ENCODE measurements around a stretch of chr19.

- RRBS: 80% methylated on average over 5 of the region's 14 CpGs
These were observed 1.6 kb upstream of the PRX start for GRCh38 chr19:40414687-40415249.

DNA sequence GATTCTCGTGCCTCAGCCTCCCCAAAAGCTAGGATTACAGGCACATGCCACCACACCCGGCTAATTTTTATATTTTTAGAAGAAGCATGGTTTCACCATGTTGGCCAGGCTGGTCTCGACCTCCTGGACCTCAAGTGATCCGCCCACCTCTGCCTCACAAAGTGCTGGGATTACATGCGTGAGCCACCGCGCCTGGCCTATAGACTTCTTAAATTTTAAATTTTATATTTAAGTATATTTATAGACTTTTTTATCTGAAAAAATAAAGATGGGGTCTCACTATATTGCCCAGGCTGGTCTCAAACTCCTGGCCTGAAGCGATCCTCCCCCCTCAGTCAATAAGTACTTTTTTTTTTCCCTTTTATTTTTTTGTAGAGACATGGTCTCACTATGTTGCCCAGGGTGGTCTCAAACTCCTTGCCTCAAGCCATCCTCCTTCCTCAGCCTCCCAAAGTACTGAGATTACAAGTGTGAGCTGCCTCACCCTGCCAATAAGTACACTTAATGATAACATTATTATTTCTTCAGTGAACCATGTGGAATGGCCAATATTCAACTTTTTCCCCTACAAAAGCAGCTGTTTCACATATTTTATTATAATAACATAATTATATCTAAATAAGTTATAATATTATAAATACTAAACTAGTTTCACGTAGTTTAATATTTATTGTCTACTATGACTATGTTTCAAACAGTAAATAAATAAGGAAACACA is 1.8 kb downstream of the SERTAD1 start:
- RRBS: no CpG with 5 or more reads among the region's 9 CpGs

- RRBS: no CpG with 5 or more reads among the region's 3 CpGs
These were observed 1.2 kb downstream of the SERTAD1 start for GRCh38 chr19:40424548-40424963.

GRCh38 chr19:40426216-40426494 is 363 bp upstream of the SERTAD1 start:
- RRBS: 5% methylated on average over 1 of the region's 9 CpGs

DNA sequence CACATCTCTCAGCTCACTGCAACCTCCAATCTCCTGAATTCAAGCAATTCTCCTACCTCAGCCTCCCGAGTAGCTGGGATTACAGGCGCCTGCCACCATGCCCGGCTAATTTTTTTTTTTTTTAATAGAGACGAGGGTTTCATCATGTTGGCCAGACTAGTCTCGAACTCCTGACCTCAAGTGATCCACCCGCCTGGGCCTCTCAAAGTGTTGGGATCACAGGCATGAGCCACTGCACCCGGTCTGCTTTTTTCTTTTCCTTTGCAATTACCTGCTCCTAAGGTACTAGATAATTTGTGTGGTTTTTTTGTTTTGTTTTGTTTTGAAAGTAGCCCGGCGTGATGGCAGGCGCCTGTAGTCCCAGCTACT is 7.0 kb upstream of the SERTAD1 start:
- RRBS: 31% methylated on average over 1 of the region's 10 CpGs

GRCh38 chr19:40442269-40442957 is 1.7 kb downstream of the SERTAD3 start:
- RRBS: no CpG with 5 or more reads among the region's 17 CpGs

GRCh38 chr19:40461416-40462425 is 3.8 kb downstream of the BLVRB start:
- RRBS: no CpG with 5 or more reads among the region's 17 CpGs

GRCh38 chr19:40465940-40466787 is 619 bp upstream of the BLVRB start:
- RRBS: 2% methylated on average over 7 of the region's 43 CpGs

- RRBS: no CpG with 5 or more reads among the region's 15 CpGs
These were observed 11.8 kb downstream of the SHKBP1 start for GRCh38 chr19:40588490-40588939.

DNA sequence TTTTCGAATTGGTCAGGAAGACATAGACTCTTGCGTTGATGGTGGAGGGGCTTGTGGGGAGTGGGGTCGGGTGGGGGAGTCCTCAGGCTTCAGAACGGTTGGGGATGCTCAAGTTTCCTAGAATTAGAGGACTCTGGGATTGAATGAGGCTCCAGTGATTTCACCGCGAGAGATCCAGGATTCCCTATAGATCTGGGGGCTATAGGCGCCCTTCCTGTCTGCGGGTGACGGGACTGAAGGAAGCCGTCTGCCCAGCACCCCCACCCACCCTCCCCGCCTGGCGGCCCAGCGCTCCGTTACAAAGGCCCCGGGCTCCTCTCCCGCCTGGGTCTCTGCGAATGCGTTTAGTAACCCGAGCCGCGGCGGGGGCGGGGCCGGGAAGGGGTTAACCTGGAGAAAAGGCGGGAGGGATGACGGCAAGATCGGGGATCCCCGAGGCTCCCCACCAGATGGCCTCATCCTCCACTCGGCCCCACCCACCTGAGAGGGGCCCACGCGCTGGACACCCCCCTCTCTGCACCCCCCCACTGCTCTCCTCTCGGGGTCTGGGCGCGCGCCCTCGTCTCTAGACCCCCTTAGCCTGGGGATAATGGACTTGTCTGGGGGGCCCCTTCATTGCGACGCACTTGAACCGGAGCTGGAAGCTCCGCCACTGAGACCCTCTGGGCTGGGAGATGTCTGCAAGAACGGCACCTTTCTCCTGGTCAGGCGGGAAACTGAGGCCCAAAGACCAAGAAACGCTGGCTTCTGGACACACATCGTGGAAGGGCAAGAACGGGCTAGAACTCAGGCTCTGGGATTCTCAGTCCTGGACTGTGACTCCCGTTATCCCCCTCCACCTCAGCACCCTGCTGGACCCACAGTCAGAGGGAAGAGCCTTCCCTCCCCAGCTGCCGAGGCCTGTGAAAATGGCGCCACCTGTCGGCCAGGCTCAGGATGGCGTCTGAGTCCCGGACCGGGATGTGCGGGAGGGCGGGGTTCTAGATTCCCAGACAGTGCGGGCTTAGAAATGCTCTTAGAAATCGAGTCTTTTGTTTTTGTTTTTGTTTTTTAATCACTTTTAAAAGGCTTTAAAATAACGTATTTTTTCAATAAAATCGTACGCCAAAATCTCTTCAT is 3.0 kb upstream of the LTBP4 start:
- RRBS: 2% methylated on average over 10 of the region's 59 CpGs

DNA sequence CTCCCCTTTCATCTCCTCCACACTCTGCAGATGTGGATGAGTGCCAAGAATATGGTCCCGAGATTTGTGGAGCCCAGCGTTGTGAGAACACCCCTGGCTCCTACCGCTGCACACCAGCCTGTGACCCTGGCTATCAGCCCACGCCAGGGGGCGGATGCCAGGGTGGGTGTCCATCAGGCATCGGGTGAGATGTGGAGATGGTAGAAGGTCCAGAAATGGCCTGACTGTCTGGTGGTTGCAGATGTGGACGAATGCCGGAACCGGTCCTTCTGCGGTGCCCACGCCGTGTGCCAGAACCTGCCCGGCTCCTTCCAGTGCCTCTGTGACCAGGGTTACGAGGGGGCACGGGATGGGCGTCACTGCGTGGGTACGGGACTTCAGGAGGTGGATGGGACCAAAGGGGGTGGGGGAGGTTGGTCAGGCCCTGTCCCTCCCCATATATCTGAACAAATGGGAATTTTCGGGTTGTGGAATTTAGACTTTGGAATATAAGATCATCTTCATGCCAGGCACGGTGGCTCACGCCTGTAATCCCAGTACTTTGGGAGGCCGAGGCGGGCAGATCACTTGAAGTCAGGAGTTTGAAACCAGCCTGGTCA is 15.8 kb downstream of the LTBP4 start:
- RRBS: 97% methylated on average over 5 of the region's 23 CpGs

- RRBS: no CpG with 5 or more reads among the region's 5 CpGs
These were observed 7.7 kb upstream of the EGLN2 start for GRCh38 chr19:40791309-40791708.

DNA sequence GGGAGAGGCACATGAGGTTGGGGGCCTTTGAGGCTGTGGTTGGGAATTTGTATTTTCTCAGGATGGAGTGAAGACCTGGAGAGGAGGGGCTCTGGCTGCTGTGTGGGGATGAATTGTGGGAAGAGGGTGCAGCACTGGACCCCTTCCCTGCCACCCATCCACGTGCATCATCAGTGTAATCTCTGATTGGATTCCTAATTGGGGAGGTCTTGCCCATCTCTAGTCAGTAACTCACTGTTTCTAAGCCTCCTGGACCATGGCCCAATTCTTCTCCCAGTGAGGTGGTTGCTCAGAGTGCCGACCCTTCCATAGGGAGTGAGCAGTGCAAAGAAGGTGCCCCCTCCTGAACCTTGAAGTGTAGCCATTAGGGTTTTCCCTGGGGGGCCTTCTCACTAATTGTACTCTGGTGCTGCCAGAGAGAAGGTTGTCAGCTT is 5.5 kb downstream of the EGLN2 start:
- RRBS: no CpG with 5 or more reads among the region's 2 CpGs

GRCh38 chr19:40806628-40807496 is 7.9 kb downstream of the EGLN2 start:
- RRBS: 2% methylated on average over 3 of the region's 32 CpGs

DNA sequence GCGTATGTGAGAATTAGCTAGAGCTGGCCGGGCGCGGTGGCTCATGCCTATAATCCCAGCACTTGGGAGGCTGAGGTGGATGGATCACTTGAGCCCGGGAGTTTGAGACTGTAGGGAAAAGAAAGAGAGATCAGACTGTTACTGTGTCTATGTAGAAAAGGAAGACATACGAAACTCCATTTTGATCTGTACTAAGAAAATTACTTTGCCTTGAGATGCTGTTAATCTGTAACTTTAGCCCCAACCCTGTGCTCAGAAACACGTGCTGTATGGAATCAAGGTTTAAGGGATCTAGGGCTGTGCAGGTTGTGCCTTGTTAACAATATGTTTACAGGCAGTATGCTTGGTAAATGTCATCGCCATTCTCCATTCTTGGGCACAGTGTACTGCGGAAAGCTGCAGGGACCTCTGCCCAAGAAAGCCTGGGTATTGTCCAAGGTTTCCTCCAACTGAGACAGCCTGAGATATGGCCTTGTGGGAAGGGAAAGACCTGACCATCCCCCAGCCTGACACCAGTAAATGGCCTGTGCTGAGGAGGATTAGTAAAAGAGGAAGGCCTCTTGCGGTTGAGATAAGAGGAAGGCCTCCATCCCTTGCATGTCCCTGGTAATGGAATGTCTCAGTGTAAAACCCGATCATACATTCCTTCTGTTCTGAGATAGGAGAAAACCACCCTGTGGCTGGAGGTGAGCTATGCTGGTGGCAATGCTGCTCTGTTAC is 23.7 kb downstream of the EGLN2 start:
- RRBS: no CpG with 5 or more reads among the region's 11 CpGs

GRCh38 chr19:40847594-40848046 is 2.6 kb downstream of the CYP2A6 start:
- RRBS: no CpG with 5 or more reads among the region's 5 CpGs

DNA sequence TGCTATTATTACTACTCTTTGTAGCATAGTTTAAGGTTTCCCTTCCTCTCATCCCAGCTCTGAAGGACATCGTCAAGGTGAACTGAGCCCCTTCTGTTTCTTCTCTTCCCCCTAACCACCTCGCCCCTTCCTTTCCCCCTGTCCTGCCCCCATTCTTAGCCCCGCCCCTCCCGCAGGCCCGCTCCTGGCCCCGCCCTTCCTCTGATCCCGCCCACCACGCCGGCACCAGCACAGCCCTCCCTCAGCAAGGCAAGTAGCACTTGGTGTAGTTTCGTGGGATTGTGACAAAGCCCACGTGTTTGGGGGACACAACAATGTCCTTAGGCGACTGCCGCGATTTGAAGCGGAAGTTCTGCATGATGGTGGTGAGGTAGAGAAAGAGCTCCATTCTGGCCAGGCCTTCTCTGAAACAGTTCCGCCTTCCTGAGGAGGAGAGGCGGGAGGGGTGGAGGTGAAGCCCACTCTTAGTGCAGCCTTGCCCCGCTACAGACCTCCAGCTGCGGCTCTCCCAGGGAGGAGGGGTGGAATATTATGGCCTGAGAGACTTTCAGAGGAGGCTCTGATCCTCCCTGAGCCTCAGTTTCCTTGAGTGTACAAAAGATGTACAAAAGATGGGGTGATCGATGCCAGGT is 26.3 kb upstream of the CYP2A7 start:
- RRBS: no CpG with 5 or more reads among the region's 20 CpGs

GRCh38 chr19:40941673-40942357 is 49.3 kb upstream of the CYP2B6 start:
- RRBS: no CpG with 5 or more reads among the region's 10 CpGs

DNA sequence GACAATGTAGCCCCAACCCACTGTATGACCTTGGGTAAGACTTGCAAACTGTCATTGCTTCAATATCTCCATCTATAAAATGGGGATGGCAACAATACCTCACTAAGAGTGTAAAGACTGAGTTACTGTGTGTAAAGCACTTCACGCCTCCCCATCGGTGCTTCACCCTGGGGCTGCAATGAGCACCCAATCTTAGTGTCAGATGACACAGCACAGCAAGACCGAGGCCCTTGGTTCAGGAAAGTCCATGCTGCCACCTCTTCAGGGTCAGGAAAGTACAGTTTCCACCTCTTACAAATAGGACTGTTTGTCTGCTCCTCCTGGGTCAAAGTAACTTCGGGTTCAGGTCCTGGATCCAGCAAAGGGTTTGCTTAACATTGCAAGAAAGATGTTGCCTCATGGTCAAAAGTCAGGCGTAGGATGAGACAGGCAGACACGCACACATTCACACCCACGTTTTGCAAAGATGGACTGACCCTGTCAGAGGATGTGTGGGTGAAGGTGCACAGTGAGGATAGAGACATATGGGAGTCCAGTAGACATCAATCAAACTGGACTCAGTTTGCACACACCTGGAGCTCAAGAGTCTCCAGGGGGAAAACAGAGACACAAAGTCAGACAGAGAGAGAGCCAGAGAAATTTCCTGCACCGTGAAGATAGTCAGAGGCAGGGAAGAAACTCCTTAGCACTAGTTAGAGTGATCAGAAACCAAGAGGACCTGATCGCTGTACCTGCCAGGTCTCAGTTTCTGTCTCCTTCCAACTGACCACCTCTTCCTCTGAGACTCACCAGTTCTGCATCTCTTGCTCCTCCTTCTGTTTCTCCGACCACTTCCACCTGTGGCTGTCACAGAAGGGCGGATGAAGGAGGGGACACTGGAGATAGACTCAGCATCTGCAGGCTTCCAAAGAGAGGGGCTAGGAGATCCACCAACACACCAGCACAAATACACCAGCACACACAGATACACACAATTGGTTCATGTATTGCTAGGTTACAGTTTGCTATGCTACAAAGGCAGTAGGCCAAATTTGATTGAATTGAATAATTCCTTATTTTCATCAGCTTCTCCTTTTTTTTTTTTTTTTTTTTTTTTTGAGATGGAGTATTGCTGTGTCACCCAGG is 1.4 kb upstream of the CYP2B6 start:
- RRBS: no CpG with 5 or more reads among the region's 11 CpGs

- RRBS: no CpG with 5 or more reads among the region's 5 CpGs
These were observed 4.5 kb downstream of the AXL start for GRCh38 chr19:41223430-41224051.

All from cardiac fibroblast (primary cell).